ENCODE measurements around a stretch of chr5.

GRCh38 chr5:172410709-172411047 is 43.6 kb downstream of the SH3PXD2B start:
- CAGE, long polyA plus RNA: no peak
- RRBS: no CpG with 5 or more reads among the region's 3 CpGs

DNA sequence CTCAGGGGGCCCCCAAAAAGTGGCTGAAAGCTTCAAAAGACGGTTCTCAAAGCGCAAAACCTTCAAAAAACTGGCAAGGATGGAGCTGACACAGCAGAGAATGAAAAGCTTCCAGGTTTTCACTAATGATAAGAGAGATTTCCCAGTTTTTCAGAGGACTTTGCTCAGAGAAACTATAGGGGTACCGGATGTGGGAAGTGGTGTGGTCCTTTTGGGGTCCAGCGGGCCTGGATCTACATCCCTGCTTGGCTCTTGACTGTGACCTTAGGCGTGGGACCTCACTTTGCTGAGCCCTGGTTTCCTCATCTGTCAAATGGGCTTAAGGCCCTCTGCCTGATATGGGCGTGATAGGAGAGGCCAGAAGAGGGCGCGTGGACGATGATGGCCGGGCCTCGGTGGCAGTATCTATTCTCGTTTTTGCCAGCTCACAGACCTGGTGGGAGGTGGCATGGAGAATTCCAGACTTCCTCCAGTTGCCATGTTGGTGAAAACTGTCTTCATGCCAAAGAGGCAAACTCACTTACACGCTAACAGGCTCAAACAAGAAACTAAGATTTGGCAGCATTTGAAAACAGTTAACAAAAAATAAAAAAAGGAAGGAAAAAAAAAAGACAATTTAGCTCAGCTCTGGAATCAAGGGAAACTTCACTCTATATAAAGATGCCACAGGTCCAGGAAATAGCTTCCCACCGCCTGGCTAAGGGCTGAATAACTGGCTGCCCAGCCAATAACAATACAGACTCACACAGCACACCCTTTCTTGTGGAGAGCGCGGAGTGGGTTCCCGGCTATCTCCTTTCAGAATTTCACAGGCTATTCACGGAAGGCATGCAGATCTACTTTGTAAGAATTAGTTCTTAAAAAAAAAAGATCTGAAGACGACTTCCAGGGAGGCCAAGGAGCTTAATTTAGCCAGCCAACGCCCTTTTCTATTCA is 1.8 kb downstream of the SH3PXD2B start:
- CAGE, long polyA plus RNA: no peak
- RRBS: no CpG with 5 or more reads among the region's 20 CpGs

- CAGE, long polyA plus RNA: no peak
- RRBS: no CpG with 5 or more reads among the region's 5 CpGs
Observed at GRCh38 chr5:172527449-172528029, 73.2 kb upstream of the SH3PXD2B start.

- CAGE, long polyA plus RNA: no peak
- RRBS: no CpG with 5 or more reads among the region's 12 CpGs
Observed at GRCh38 chr5:172533475-172534334, 79.4 kb upstream of the SH3PXD2B start.

DNA sequence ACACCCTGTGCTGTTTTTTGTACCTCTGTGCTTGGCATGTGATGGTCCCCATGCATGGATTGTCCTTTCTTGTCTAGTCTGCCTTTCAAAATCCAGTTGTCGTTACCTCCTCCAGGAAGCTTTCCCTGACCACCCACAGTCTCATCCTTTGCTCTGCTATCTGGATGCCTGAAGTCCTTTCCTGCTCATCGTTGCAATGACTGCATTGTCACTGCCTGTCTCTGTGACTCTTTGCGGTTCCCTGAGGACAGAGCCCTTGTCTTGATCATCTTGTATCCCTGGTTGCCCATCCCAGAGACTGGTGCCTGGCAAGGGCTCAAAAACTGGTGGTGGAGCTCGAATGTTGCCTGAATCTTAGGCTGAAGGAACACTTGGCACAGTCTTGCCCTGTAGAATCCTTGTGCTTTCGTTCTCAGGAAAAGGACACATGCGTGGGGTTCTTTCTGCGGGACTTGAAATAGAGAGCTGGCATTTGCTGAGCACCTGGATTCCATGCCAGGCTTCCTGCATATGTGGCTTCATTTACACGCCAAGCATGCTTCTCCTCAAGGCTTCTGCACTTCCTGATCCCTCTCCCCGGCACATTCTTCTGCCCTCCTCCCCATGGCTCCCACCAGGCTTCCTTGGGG is 2.4 kb downstream of the NEURL1B start:
- CAGE, long polyA plus RNA: no peak
- RRBS: no CpG with 5 or more reads among the region's 9 CpGs

DNA sequence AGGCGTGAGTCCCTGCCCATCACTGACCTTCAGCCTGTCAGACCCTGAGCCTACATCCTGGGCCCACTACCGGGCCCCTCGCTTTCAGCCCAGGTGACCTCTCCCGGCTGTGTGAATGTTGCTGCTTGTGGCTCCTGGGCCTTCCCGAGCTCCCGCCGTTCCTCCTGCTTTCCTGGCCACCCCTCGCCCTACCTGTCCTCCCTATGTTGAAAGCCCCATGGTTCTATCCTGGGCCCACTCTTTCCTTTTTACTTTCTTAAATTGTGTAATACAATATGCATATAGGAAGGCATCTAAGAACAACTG is 36.8 kb downstream of the NEURL1B start:
- CAGE, long polyA plus RNA: no peak
- RRBS: no CpG with 5 or more reads among the region's 8 CpGs

DNA sequence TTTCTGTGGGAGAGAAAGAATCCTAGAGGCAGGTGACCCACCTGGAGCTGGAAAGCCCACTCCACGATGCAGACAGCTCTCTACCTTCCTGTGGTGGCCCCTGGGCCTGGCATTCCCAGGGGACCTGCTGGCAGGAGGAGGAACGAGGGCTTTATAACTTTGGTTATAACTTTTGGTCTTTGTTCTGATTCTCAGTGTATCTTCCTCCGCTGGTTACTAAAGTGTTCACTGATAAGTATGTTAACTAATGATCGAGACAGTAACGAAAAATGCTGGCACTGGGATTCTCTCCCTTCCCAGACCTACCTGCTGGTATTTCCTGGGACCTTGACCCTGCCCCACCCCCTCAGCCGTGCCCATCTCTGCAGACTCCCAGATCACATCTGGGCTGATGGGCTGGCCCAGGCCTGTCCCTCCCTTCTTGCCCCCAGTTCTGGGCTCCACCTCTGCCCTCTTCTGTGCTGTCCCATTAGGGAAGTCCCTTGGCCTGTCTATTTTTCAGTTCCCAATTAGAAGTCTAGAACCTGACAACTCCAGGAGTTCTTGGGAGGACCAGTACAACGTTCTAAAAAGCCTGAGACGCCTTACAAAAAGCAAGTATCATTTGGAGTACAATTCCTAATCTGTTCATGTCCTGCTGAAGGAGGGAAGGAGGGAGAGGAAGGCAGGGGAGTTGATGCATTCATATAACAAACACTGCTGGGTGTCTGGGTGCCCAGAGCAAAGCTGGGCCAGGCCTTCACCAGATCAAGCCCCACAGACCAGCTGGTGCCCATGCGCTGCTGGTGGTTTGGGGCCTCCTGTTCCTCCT is 46.9 kb downstream of the NEURL1B start:
- CAGE, long polyA plus RNA: no peak
- RRBS: no CpG with 5 or more reads among the region's 9 CpGs

DNA sequence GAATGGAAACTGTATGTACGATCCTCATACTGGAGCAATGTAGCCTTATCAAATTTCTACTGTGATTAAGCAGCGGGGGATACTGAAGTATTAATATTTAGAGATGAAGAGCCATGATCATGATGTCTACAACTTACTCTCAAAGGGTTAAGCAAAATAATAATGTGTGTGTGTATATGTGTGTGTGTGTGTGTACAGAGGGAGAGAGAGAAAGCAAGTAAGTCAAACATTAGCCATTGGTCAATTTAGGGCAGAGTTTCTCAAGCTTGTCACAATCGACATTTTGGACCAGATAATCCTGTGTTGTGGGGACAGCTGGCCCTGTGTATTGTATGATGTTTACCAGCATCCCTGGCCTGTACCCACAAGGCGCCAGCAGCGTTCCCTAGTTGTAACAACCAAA is 46.4 kb downstream of the DUSP1 start:
- CAGE, long polyA plus RNA: no peak
- RRBS: no CpG with 5 or more reads among the region's 5 CpGs

- CAGE, long polyA plus RNA: no peak
- RRBS: 76% methylated on average over 4 of the region's 19 CpGs
Observed at GRCh38 chr5:172731379-172732156, 39.4 kb downstream of the DUSP1 start.

DNA sequence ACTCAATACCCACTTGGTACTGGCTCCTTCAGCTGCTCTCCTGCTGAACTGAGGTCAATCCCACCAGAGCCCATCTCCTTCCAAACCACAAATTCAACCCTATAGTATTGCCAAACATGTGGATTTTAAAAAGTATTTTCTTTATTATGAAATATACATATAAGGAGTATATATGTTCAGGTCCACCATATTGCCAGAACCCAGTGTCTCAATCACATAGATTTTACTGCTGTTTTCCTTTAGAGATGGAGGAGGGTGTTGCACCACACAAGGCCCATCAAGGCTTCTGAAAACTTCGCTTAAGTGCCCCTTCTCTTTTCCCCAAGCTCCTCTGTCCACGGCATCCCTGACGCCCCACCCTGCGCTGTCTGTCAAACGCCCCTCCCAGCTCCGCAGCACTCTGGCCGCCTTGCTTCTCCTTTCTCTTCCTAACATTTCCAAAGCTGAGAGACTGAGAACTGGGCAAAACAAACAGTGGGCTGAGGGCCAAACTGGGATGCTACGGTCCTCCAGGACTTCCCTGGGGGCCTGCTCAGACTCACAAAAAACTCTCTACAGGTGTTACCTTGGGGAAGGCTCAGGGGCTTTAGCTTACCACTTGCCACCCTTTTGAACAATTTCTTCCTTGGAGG is 28.4 kb upstream of the ERGIC1 start:
- CAGE, long polyA plus RNA: no peak
- RRBS: no CpG with 5 or more reads among the region's 8 CpGs

- CAGE, long polyA plus RNA: no peak
- RRBS: no CpG with 5 or more reads among the region's 4 CpGs
Observed at GRCh38 chr5:172832529-172833073, 1.4 kb upstream of the ERGIC1 start.

DNA sequence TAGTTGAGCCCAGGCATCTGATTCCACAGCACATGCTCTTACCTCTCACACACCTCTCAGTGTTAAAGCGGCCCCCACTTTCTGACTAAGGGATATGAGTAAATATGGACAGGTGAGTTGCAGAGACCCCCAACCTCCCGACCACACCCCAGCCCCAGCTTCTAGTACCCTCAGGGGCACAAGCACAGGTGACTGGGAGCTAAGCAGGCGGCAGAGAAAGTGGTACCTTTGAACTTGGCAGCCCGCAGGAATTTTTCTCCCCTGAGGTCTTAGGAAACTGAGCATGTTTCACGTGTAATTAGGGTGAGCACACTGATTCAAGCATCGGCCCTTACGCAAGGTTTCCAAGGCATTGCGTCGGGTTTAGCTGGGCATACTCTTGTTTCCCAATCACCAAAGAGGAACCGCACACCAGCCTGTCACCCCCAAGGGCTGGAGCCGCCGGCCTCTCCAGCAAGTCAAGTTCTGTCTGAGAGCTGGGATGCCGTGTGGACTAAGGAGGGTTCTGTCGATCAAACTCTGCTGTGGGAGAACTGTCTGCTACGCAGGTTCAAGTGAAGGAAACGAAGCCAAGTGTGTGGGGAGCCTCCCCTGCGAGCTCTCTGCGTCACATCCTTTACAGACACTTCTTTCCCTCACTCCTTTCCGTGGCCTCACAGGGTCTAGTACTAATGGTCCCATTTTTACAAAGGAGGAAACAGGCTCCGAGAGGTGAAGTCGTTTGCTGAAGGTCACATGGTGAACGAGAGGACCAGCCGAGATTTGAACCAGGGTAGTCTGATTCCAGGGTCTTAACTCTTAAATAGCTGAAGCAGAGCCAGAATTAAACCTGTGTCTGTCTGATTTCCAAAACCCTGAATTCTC is 53.0 kb downstream of the ERGIC1 start:
- CAGE, long polyA plus RNA: no peak
- RRBS: no CpG with 5 or more reads among the region's 23 CpGs

DNA sequence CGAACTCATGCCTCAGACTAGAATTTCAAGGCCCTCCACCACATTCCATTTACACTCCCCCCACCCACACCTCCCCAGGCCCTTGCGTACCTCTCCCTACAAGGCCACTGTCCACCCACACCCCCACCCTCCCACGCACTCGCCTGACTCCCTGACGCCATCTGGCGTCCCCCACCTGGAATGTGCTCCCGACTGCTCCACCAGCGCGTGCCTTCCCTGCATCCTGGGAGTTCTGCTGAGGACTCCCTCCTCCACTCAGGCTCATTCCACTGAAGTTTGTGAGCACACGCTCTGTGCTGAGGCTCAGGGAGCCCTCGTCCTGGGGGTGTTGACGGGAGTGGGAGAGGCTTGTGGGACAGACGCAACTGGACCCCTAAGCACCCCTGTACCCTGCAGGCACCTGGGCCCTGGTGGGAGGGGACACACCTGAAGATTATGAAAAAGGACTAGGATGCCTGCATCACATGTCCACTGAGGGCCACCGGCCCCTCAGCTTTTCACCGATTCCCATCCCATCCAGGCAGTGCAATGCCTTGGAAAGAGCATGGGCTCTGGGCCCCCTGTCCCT is 56.2 kb upstream of the RPL26L1 start:
- CAGE, long polyA plus RNA: no peak
- RRBS: no CpG with 5 or more reads among the region's 15 CpGs

DNA sequence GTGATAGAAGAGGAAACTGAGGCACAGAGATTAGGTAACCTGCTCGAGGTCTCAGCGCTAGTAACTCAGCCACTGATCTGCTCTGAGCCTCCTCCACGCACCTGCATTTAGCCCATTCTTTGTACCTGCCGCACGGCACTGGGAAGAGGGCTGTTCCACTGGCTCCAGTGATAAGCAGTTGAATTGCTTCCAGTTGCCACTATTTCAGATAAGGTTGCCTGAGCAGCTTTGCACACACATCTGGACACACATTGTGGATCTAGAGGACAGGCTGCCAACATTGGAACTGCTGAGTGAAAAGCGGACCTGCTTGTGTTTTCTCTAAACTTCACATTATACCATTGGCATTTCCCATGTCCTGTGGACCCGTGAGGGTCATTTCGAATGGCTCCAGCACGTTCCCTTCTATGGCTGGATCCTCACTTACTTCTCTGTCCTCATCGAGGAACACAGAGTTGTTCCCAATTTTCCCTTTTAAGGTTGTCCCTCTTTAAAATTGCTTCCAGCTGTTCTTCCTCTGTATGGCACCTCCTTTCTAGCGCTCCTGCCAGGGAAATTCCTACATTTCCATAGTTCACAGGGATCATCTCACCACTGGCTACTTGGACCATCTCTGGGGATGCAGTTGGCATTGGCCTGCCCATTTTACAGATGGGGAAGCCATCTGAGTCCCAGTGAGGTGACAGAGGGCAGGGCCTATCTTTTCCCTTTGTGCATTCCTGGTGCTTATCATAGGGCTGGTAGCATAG is 45.9 kb upstream of the RPL26L1 start:
- CAGE, long polyA plus RNA: no peak
- RRBS: no CpG with 5 or more reads among the region's 11 CpGs

- CAGE, long polyA plus RNA: no peak
- RRBS: no CpG with 5 or more reads among the region's 14 CpGs
Observed at GRCh38 chr5:172924225-172924909, 34.9 kb upstream of the RPL26L1 start.

DNA sequence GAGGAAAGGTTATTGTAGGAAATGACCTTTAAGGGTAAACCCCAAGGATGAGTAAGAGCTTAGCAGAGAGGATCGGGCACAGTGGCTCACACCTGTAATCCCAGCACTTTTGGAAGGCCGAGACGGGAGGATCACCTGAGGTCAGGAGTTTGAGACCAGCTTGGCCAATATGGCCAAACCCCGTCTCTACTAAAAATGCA is 16.1 kb upstream of the CREBRF start:
- CAGE, long polyA plus RNA: no peak
- RRBS: no CpG with 5 or more reads among the region's 4 CpGs

- CAGE, long polyA plus RNA: no peak
- RRBS: no CpG with 5 or more reads among the region's 14 CpGs
Observed at GRCh38 chr5:173230060-173230773, 4.8 kb downstream of the NKX2-5 start.

- CAGE, long polyA plus RNA: no peak
- RRBS: no CpG with 5 or more reads among the region's 10 CpGs
Observed at GRCh38 chr5:173277988-173278581, 43.1 kb upstream of the NKX2-5 start.

- CAGE, long polyA plus RNA: no peak
- RRBS: 5% methylated on average over 13 of the region's 43 CpGs
Observed at GRCh38 chr5:173283546-173284199, 44.5 kb downstream of the STC2 start.

DNA sequence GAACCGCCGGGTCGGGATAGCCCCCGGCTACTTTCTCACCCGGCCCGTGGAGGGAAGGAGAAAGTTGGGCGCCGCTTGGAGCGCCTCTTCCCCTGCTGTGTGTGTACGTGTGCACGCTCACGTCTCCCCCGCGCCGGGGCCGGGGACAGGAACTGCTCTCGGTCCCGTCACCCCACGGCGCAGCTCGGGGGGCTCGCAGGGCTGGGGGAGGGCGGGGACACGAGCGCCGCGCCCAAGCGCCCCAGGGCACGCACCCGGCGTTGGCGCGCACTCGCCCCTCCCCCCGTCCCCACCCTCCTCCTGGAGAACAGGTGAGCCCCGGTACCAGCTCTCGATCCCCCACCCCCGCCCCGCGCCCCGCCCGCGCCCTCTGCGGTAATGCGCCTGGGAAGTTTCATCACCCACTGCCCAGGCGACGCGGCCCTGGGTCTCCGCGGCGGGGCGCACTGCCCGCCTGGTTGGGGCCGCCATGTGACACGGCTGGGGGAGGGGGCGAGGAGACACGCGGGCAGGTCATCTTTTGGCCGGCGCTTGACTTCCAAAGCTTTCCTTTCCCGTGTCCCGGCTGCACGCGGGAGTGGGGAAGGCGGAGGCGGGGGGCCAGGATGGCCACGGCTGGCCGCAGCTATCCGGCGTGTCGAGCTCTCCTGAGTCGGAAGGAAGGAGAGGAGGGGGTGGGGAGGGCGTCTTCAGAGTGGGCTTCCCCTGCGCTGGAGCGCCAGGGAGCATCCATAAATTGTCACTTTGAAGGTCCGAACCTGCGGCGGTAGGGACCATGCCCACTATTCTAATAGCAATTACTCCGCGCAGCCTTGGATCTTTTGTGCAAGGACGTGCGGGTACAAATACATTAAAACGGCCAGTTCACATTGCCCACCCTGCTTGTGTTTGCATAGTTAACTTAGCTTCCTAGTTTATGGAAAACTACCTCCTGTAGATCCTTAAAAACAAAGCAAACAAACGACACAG is 1.5 kb upstream of the STC2 start:
- CAGE, long polyA plus RNA: no peak
- RRBS: 10% methylated on average over 27 of the region's 84 CpGs